Measurements from ENCODE around the gene WT1.

- PRO-cap = no peak
- RRBS, 2 experiments = no CpG with 5 or more reads among the region's 16 CpGs
Measured at GRCh38 chr11:27233515-27234703, 129.1 kb downstream of the CCDC34 start.

DNA sequence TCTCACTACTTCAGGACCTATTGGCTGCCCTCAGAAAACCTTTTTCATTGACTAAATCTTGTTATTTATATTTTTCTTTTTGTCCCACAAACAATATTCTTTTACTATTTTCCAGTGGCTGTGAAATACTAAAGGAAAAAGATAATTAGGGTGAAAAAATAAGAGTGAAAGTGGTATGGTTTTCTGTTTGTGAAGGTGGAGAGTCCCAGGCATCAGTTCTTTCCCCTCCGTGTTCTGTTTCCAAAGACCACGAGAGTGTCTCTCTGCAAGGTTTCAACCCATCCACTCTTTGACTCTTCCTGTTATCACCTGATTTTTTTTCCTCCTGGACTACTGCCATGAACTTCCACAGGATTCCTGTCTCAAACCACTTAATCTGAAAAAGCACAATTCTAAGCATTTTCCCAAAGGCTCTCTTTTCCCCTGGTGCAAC is 33.7 kb upstream of the CCDC34 start:
- PRO-cap = no peak
- RRBS, 2 experiments = no CpG with 5 or more reads among the region's 2 CpGs

DNA sequence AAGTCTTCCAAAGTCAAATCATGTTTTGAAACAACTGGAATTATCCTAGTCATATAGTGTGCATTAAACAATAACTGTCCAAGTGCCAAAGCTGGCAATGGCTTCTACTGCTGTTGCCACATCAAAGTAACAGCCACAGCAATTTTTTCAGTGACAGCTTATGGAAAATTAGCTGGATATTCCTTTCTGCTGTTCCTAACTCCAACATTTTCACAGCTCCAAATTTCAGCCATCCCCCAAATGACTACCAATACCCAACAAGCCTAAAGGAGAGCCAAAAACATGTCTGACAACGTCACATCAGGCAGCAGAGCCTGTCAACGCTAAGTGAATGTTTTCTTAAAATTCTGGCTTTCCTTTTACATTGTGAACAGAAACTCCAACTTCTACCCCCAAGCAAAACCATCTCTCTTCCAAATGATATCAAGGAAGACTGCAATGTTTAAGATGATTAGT is 45.4 kb upstream of the CCDC34 start:
- PRO-cap = no peak
- RRBS, 2 experiments = no CpG with 5 or more reads among the region's 2 CpGs

DNA sequence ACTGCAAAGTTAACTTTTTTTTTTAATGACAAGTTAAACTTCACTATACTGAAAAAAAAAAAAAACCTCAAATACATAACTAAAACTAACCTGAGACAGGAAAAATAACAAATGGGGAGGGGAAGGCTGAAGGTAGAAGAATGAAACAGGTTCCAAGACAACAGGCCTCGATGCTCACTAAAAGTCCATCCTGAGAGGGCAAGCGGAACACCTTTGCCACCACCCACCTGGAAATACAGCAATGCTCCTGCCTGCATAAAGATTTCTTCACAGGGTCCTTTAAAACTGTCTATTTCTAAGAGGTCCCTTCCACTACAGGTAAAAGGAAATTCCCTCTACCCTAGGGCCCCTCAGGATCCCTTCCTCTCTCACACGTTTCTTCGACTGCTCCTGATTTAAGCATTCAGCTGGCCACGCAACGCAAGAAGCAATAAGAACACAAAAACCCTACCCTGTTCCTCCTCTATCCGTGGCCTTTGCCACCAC is 1.9 kb downstream of the LGR4 start:
- PRO-cap = bidirectional peak, plus-strand start outside the sequence, minus-strand start at position 386 of the sequence
- RRBS, 2 experiments = no CpG with 5 or more reads among the region's 7 CpGs

DNA sequence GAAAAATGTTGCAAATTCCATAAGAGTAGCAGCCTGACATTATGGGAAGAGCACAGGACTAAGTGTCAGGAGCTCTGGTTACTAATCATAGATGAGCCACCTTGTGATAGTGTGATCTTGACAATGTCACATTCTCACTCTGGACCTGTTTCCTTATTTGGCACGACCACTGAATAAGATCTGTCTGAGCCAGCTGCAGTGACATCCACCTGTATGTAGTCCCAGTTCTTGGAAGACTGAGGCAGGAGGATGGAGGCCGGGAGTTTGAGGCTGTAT is 5.7 kb upstream of the LIN7C start:
- PRO-cap = no peak
- RRBS, 2 experiments = no CpG with 5 or more reads among the region's 2 CpGs

DNA sequence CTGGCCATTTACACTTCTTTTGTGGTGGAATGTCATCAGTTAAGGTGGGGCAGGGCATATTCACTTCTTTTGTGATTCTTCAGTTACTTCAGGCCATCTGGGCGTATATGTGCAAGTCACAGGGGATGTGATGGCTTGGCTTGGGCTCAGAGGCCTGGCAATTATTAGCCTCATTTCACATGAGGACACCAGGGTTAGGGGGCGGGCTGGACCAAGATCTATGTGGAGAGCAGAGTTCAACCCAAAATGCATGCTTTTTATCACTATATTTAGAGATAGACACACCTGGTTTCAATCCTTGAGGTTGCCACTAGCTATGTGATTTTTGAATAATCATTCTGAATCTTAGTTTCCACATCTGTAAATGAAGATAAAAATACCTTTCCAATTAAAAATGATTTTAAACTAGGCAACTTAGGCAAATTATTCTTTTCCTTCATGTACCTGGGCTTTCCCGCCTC is 65.5 kb downstream of the BDNF start:
- PRO-cap = no peak
- RRBS, 2 experiments = no CpG with 5 or more reads among the region's 3 CpGs

- PRO-cap = no peak
- RRBS, 2 experiments = 0 to 5% methylated on average over 1 of the region's 24 CpGs
Measured at GRCh38 chr11:27701427-27701970, 1.2 kb upstream of the BDNF start.

DNA sequence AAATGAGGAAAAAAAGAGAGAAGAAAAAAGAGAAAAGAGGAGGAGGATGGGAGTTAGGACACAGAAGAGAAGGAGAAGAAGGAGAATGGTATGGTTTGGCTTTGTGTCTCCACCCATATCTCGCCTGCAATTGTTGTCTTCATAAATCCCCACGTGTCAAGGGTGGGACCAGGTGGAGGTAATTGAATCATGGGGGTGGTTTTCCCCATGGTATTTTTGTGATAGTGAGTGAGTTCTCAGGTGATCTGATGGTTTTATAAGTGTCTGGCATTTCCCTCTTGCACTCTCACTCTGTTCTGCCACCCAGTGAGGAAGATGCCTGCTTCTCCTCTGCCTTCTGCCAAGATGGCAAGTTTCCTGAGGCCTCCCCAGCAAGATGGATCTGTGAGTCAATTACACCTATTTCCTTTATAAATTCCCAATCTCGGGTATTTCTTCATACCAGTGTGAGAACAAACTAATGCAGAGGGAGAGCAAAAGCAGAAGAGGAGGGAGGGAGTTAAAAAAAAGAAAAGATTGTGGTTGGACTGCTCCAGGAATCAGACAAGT is 856.9 kb downstream of the KCNA4 start:
- PRO-cap = no peak
- RRBS, 2 experiments = no CpG with 5 or more reads among the region's 3 CpGs

DNA sequence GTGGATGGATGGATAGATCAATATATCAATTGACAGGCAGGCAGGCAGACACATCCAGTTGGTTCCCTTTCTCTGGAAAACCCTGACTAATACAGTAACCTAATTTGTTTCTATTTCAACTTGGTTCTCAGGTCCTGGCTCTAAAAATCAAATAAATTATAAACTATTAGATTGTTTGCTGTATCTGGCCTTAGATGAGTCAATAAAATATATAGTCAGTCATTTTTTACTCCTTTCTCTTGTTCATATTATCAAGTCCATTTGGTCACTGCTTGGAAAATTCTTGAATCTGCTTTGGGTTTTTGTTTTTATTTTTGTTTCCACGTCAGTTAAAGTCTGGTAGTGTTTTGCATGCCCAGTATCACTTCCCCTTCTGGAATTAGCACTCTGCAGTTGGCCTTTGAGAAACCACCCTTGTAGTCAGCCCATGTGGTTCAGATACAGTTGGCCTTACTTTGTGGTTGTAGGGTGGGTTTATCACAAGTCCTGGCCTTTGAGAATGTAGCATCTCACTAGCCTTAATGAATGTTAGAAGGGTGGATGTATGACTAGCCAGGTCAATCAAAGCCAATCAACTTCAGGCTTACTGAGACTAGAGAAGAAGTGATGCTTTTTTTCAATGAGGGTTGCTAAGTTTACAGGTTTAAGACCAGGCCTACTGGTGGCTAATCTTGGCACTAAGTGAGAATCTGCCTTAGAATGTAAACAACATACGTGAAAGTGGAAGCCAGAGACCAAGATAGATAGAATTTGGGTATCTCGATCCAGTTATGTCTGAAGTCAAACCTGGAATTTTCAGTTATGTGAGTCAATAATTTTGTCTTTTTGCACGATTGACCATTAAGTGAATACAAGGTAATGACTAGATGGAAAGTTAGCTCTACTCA is 19.8 kb downstream of the ARL14EP start:
- PRO-cap = no peak
- RRBS, 2 experiments = no CpG with 5 or more reads among the region's 4 CpGs

- PRO-cap = bidirectional peak, plus-strand start at chr11:30635750, minus-strand start at chr11:30635537
- RRBS, 2 experiments = no CpG with 5 or more reads among the region's 14 CpGs
Measured at GRCh38 chr11:30635352-30636041, 49.3 kb upstream of the MPPED2 start.

DNA sequence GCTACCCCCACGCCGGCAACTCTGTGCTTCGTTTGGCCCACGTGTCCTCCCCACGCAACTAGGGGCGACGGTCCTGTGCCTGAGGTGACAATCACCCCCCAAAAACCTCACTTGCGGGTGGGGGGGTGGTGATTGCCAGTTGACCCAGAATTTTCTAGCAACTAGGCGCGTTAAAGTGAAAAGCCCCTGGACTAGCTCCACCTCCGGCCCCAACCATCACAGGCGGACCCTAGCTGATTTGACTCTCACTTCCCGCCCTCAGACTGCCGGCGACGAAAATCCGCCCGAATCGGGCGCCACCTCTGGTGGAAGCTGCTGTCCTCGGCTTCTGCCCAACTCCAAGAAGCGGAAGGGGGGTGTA is 12.6 kb downstream of the PAX6 start:
- PRO-cap = no peak
- RRBS, 2 experiments = 94 to 98% methylated on average over 4 of the region's 22 CpGs

DNA sequence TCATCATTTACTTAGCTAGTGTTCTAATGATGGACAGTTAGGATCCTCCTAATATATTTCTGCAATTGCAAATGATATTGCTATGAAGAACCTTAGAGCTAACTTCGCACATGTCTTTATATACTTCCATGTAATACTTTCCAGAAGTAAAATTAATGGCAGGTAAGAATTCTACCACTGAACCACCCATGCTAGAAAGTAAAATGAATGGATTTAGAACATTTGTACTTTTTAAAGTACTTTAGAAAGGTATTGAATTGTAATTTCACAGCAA is 25.5 kb upstream of the PAX6 start:
- PRO-cap = no peak
- RRBS, 2 experiments = no CpG with 5 or more reads among the region's 1 CpG

GRCh38 chr11:32005904-32006431 is 84.9 kb upstream of the RCN1 start:
- PRO-cap = no peak
- RRBS, 2 experiments = no CpG with 5 or more reads among the region's 10 CpGs

DNA sequence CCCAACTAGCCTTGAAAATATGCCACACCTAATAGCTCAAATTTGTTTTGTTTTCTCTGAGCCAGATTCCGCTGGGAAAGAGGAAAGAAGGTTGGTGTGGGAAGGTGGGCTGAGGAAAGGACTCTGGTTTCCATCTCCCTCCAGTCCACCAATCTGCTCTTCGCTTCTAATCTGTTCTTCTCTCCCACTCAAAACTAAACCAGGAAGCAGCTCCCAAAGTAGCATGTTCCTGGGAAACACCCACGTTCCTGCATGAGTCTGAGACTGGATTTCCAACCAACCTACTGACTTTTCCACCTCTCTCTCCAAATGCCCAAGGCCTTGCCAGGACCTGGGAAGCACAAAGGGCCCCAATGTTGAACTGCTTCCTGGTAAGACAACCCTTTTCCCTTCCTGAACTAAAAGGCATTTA is 110.2 kb downstream of the WT1 start:
- PRO-cap = no peak
- RRBS, 2 experiments = no CpG with 5 or more reads among the region's 3 CpGs

DNA sequence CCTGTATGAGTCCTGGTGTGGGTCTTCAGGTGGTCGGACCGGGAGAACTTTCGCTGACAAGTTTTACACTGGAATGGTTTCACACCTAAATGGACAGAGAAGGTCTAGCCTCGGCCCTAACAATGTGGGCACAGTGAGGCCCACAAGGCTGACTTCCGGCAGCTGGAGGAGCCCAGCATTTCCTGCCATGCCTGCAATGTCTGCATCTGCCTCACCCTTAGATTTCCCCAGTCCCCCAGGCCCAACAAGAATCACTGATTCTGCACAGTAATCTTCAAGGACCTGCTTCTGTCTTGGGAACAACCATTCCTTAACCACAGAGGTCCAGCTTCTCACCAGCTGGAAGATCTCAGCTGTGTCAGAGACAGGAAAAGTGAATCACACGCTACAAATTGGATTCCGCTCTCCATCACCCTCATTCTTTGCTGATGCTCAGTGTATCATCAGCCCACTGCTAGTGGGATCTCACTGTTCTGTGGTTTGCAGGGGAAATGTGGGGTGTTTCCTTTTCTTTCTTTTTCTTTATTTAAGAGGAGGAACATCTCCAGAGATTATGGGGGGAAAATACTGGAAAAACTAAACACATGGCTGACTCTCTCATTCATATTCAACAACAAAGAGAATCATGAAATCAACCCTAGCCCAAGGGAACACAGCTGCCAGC is 43.2 kb downstream of the WT1 start:
- PRO-cap = no peak
- RRBS, 2 experiments = no CpG with 5 or more reads among the region's 7 CpGs

DNA sequence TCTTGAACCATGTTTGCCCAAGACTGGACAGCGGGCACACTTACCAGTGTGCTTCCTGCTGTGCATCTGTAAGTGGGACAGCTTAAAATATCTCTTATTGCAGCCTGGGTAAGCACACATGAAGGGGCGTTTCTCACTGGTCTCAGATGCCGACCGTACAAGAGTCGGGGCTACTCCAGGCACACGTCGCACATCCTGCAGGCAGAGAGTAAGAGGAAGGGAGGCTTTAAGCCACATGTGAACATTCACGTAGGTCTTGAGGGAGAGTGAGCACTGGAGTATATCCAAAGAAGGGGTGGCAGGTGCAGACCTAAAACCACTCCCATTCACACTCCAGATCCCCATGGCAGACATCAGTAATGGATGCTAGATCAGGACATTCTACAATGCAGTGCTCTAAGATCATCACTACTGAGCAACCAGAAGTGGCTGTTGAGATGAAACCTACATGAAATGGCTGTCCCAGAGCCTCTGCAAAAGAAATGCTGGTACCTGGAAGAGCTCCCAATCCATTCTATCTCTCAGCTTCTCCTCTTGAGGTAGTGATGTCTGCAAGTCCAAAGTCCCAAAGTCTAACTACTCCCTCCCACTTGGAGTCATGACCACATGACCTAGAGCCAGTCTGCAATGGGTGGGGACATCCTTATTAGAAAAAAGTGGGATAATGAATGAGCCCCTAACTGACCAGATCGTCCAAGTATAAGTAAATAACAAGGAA is 39.0 kb downstream of the WT1 start:
- PRO-cap = no peak
- RRBS, 2 experiments = no CpG with 5 or more reads among the region's 9 CpGs

DNA sequence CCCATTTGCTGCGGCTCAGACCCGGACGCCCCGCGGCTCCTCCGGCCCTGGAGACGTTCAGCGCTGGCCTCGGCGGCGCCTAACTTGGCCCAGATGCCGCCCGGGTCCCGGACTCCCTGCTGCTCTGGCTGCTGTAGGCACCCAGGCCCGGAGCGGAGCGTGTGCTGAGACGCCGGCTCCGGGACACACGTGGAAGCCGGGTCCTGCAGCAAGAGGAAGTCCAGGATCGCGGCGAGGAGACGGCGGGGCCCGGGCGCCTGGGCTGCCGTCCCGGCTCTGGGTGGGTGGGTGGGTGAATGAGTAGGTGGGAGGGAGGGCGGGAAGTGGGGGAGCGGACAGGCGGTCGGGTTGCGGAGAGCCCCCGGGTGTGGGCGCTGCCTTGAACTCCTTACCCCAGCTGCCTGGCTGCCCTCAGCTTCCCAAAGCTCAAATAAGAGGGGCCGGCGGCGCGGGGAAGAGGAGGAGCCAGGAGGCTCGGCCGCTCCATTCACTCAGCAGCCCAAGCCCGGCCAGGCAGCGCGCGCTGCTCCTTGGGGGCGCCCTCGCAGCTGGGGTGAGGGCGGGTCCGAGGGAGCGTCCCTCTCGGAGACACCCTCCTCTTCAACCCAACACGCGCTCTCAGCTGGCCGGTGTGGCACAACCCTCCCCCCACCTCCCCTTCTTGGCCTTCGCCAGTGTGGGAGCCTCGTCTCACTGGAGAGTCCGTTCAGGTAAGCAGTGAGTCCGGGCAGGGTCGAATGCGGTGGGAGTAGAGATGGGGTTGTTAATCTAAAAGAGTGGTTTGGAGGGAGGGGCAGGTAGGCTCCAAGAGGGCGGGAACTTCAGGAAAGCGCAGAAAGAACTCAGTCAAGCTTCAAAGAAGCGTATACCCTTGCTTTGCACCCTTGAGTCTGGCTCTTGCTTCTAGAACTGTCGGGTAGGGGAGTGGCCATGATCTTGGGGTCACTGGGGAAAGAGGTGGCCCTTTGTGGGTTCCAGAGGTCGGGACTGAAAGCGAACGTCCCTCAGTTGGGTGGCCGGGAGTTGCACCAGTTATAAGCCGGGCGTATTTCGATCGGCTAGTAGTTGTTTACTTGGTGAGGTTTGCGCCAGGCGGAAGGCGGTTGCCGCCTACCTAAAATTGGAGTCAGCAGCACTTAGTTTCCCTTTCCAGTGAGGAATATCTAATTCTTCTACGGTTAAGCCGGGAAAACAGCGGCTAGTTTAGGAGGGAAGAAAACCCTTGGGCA is at the start of gene WT1:
Gene WT1 (minus strand): TSS at position 403 of the 1,229 bp plus-strand sequence.
- PRO-cap = bidirectional peak, plus-strand start at position 223 of the sequence, minus-strand start at position 166 of the sequence; bidirectional peak, plus-strand start at position 486 of the sequence, minus-strand start at position 403 of the sequence; unidirectional peak, minus-strand start at position 620 of the sequence
- RRBS, 2 experiments = 13 to 24% methylated on average over 33 to 35 of the region's 82 CpGs

- PRO-cap = no peak
- RRBS, 2 experiments = no CpG with 5 or more reads among the region's 7 CpGs
Measured at GRCh38 chr11:32934401-32935208, 42.0 kb downstream of the QSER1 start.

DNA sequence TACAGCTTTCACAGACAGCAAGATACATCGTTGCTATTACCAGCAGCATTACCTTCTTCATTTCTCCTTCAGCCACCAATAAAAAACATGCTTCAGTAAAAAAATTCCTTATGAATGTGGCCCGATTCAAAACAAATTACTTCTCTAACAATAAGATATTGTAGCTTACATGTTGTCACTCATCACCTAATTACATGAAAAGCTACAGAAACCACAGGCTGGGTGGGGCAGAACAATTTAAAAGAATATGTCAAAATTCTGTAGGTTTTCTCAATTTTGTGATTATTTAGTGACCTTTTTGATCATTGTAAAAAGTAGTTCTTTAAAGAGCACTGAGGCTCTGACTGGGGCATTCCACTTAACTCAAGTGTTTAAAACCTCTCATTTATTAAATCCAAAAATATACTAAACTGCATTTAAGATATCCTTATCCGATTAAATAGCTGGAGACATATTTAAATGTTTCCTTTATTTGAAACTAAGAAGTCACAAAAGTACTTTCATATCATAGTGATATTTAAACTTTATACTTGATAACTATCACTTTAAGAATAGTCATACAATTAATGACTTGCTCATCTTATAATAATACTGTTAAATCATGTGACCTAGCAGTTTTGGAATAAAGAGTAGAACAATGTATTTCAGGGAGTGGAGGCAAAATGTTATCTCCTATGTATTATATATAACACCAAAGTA is 23.0 kb downstream of the CSTF3 start:
- PRO-cap = no peak
- RRBS, 2 experiments = no CpG with 5 or more reads among the region's 3 CpGs

GRCh38 chr11:33162133-33162355 is 764 bp upstream of the CSTF3 start:
- PRO-cap = no peak
- RRBS, 2 experiments = no CpG with 5 or more reads among the region's 9 CpGs